ENCODE data around the genes TTC1, CCNJL, GABRA1 and CCNG1.

GRCh38 chr5:160008636-160009855 lies at the start of gene TTC1:
Gene TTC1, plus strand, starts transcription at chr5:160009139.
- PRO-cap = bidirectional peak, plus-strand start at chr5:160009155, minus-strand start at chr5:160009024

DNA sequence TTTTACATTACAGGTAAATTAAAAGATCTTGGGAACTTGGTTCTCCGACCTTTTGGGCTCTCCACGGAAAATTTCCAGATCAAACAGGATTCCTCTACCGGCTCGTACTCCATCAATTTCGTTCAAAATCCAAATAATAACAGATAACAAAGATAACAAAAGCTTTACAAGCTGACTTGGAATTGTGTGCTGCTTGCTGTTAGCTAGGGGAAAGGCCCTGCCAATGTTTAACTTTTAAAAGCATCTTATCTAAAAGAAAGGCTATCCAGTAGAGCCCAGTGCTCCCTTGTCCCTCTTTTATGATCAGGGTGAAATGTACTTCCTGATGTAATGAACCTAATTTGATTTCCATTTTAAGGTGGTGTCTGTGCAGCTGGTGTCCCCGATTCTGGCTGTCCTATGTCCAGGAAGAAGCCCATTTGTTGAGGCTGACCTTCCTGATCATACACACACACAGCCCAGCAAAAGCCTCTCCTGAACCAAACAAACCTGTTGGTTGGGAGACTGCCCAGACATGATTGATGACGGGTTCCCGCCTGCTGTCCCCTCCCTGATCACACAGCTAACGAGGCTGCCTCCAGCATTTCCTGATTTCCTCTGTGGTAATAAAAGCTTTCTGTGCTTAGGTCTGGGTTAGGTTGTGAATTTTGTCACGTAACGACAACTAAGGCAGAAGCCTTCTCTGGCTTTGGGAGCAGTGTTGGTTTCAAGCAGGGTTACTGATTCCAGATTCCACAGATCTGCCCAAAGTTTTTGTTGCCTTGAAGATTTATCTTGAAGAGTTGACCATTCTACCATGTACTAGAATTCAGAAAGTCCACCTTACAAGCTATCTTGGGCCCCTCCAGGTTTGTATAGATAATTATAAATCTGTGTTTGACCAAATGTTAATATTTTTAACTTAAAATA lies 54.1 kb downstream of the PWWP2A start:
- PRO-cap = no peak

GRCh38 chr5:160096553-160097298 lies 22.5 kb downstream of the PWWP2A start:
- PRO-cap = no peak

DNA sequence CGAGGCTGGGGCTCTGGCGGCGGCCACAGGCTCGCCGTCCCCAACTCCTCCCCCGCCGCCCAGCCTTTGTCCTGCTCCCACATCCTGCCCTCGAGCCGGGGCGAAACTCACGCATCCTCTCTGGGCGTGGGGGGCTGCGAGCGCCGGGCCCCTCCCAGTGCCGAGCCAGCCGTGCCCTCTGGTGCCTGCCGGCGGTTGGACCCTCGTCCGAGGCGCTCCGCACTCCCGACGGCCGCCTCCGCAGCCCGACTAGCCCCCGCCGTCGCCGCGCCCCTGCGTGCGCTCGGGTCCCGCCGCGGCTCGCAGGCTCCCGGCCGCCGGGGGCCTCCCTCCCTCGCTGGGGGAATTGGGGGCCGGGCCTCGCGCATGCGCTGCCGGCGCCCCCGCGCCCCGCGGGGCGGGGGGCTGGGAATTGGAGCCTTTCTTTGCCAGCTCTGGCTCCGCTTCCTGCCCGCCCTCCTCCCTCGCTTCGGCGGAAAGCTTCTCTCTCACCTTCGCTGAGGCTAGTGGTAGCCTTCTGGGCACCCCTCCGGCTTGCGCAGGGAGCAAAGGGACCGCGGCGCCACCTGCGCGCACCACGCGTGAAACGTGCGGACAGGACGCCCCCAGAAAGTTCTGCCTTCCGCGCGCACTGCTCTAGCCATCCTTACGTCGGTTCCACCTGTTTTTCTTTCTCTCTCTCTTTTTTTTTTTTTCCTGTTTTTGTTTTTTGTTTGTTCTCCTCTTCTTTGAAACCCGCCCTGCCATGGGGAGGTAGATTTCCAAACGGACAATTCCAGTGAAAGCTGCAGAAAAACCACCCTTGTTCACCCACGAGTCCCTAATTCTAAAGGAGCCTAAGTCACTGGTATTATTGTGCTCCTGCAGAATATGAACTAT lies at the start of gene CCNJL:
Gene CCNJL, minus strand, starts transcription at position 312 of the 879 bp plus-strand sequence.
- PRO-cap = bidirectional peak, plus-strand start at position 82 of the sequence, minus-strand start at position 68 of the sequence; bidirectional peak, plus-strand start at position 421 of the sequence, minus-strand start at position 251 of the sequence

DNA sequence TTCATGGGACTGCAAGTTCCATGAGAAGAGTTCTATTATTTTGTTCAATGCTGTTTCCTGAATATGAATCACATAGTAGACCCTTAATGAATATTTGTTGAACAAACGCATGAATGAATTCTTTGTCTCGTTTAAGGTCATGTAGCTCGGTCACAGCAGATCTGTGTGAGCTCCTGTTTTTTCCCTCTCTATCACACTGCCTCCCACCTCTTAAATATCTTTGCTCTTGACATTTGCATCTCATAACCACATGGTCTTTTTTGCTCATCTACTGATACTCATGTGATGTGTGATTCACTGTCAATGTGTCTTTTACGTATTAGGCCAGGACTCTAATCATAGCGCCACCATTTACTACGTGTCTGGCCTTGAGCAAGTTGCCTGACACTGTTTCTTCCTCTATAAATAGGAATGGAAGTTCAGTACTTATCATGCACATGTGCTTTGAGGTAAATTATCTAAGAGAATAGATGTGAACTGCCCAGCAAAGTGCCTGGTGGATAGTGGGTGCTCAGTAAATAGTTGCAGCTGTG lies 37.5 kb downstream of the PTTG1 start:
- PRO-cap = no peak

DNA sequence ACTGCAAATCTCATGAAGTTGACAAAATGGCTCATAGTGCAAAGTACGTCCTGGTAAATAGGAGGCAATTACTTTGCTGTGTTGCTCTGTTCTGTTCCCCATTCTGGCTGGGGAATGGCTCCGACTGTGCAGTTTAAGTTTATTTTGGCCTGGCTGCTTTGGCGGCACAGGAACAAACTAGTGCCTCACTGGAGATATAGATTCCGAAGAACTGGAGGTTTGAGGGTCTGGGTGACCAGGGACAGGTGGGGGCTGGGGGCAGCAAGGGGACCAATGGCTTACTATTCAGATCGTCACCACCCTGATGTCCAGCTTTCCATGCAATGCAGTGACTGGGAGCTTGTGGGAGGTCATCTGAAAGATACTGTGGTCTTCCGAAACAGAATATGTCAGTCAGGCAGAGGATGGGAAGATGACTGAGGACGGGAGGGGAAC lies 54.4 kb downstream of the PTTG1 start:
- PRO-cap = no peak

DNA sequence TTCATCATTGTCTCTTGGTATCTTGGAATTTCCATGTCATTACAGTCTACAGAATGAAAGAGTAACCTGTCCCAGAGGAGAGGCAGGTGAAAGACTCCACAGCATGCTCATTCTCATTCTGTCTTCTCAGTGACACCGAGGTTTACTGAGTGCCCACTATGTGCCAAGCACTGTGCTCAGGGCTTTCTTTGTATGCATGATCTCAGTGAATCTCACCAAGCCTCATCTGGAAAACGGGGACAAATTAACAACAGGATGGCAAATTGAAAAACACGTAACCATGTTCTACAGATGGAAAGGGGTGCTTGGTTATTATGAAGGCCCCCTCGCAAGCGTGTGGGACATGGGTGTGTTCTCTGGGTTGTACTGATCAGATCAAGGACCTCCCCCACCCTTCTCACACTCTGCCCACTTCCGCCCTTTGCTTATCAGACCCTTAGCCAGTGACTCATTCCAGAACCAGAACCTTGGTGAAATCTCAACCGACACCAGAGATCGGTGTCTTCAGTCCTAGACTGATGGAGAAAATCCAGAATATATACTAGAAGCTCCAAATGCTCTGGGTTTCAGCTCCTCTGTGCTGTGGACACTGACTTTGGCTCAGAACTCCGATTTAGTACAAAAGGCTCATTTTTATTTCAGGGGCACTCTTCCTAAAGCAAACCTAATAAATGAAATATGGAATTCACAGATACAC lies 64.8 kb downstream of the PTTG1 start:
- PRO-cap = no peak

GRCh38 chr5:161139171-161139463 lies 287.1 kb upstream of the ATP10B start:
- PRO-cap = no peak

DNA sequence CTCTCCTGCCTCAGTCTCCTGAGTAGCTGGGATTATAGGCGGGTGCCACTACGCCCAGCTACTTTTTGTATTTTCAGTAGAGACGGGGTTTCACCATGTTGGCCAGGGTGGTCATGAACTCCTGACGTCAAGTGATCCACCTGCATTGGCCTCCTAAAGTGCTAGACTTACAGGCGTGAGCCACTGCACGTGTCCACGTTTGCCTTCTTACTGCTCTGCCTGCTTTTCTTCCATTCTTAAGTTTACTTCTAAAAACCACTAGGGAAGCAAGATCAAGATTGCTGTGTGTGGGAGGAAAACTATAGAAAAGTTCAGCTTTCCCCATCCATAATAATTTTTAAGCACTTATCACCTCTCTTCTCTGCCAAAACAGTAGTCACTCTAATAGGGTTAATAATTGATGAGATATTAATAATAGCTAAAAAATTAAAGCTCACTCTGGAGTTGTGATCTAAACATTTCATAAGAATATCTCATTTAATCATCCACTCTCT lies 317.1 kb upstream of the ATP10B start:
- PRO-cap = no peak

GRCh38 chr5:161847840-161848761 lies at the start of gene GABRA1:
Gene GABRA1, plus strand, starts transcription at chr5:161848120.
- PRO-cap = no peak

- PRO-cap = unidirectional peak, plus-strand start at chr5:162036528; unidirectional peak, minus-strand start at chr5:162036949
These were observed 31.1 kb upstream of the GABRG2 start for GRCh38 chr5:162036276-162037026.

- PRO-cap = bidirectional peak, plus-strand start at chr5:163437595, minus-strand start at chr5:163437289; bidirectional peak, plus-strand start at chr5:163438006, minus-strand start at chr5:163437912; bidirectional peak, plus-strand start at chr5:163438102, minus-strand start at chr5:163438087
These were observed at the start of gene CCNG1 for GRCh38 chr5:163437442-163438402. Gene CCNG1, plus strand, starts transcription at chr5:163437595.

DNA sequence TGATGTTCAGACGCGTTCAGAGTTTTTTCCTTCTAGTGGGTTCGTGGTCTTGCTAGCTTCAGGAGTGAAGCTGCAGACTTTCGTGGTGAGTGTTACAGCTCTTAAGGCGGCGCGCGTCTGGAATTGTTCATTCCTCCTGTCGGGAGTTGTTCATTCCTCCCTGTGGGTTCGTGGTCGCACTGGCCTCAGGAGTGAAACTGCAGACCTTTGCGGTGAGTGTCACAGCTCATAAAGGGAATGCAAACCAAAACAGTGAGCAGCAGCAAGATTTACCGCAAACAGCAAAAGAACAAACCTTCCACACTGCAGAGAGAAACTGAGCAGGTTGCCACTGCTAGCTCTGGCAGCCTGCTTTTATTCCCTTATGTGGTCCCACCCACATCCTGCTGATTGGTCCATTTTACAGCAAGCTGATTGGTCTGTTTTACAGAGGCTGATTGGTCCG lies 52.8 kb upstream of the TENM2 start:
- PRO-cap = no peak

DNA sequence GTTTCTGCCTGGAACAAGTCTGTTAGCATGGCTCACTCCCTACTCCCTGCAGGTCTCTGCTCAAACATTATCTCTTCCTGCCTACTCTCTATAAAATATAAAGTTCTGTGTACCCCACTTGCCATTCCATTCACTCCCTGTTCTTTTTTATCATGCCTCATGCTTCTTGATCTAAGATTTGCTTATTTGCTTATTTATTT lies 337.0 kb downstream of the TENM2 start:
- PRO-cap = no peak

- PRO-cap = no peak
These were observed 345.2 kb upstream of the WWC1 start for GRCh38 chr5:167946182-167946621.

DNA sequence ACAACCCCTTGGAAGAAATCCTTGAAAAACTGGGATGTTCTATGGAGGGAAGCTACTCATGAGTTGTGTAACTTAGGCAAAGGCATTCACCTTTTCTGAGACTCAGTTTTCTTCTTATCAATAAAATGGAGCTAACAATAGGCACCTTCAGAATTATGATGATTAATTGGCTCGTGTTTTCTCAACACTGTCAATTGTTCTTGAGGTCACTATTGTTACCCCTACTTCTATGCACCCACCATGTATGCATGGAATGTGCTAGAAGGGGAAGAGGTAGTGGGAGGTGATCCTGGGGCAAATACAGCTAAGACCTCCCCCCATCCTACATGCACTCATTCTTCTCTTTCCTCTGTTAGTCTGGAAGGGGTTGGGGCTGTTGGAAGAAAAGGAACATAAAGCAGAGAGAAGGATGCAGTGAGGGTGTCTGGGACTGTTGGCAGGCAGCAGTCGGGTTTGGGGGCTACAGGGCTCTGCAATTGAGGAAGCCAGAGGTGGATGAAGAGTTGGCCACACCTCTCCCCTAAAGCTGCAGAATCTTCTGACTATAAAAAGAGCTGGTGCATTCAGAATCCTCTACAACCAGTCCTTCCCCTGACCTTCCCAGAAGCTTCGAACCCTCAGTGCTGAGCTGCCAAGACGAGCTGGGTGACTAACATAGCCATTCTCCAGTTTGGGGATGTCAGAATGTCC lies 39.0 kb downstream of the WWC1 start:
- PRO-cap = no peak

DNA sequence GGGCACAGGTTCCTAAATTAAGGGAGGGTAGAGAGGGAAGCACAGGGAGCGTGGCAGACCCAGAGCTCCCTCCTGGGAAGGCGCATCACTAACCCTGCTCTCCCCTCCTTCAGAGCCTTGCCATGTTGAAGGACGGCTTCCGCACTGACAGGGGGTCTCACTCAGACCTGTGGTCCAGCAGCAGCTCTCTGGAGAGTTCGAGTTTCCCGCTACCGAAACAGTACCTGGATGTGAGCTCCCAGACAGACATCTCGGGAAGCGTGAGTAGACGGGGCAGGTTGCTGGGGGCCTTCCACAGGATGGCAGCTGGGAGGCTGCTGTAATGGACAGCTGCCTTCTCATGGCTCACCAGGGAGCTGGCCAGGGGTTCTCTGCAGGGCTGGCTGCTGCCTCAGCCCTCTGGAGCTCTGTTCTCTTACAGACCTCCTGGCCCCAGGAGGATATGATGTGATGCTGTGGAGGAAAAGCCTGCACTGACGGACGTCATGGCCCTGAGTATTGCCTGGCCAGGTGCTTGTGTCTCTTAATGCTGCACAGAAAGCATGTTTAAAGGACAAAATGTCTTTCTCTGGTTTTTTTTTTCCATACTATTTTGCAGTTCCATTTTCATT lies 77.8 kb upstream of the RARS1 start:
- PRO-cap = no peak

DNA sequence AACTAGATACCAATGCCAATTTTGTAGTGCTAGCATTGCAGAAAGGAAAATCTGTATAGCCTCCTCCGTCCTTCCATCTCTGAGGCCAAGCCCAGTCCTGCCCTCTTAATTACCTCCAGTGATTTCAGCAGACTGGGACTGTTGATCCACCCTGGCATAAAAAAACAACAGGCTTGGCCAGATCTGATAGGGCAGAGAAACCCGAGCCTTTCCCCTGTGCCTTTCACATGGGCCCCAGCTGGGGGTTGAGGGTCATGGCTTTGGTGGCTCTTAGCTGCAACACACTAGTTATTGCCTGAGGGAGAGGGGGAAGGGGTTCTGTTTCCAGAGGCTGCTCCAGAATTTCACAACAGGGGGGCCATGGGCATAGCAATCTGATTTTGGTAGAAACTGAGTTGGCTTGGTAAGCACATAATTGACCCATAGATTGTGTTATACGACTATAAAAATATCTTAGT lies 21.2 kb upstream of the PANK3 start:
- PRO-cap = no peak

- PRO-cap = no peak
These were observed 102.4 kb upstream of the PANK3 start for GRCh38 chr5:168681458-168682000.

DNA sequence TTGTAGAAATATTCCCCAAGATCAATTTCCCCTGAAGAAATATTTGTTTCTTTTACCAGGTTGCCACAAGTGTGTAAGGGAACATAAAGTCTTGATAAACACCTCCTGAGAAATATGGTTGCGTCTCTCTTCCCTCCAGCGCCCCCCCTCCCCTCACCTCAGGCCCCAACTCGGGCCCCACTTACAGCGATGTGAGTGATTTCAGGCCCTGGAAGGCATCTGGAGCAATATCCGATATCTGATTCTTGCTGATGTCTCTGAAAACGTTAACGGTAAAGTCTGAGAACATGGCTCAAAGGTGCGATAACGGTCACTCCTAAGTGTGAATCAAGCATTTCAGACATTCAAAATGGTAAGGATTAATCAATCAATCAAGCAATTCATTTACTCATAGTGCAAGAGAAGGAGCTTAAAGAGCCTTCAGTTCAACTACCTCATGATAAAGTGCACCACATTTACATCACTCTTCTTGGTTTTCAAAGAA lies 210.2 kb upstream of the PANK3 start:
- PRO-cap = no peak